ENCODE data around the gene EFCAB9.

- RRBS = no CpG with 5 or more reads among the region's 2 CpGs
Observed at GRCh38 chr5:172053250-172053482, 46.7 kb upstream of the FBXW11 start.

DNA sequence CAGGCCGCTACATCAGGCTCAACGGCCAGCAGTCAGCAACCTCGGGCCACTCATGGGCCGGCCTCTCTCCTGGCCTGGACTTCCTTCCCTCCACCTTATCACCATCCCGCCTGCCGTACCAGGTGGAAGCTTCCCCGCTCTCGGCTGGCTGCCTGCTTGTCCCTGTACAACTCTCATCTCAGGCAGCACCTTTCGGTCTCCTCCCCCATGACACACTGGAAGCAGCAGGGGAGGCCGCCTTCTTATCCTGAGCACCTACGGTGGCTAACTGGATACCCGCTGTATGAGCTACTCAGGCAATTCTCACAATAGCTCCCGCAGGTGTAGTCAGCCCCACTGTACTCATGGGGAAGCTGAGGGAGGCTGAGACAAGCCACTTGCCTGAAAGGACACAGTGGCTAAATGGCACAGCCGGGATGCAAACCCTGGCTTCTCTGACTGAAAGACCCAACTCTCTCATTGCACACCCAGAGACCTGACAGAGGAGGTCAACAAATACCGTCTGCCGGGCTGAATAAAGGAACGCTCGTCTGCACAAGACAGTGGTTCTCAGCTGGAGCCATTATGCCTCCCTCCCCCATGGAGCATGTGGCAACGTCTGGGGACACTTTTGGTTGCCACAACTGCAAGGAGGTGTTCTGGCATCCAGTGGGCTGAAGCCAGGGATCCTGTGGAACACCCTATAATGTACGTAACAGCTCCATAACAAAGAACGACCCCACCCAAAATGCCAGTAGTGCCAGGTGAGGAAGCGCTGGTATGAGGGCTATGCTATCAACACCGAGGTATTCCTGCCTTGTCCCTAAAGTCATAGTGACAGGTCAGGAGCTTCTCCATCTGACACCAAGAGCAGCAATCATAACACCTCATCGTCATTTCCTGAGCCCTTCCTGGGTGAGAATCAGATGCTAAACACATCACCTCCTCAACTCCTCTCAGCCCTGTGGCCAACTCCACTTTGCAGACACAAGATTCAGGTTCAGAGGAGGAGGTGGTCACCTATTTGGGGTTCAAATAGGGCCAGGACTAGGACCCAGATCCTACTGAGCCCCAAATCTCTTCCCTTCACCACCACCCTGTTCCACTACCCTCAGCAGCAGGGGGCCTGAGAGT lies 9.4 kb downstream of the STK10 start:
- RRBS = 31% methylated on average over 3 of the region's 24 CpGs

DNA sequence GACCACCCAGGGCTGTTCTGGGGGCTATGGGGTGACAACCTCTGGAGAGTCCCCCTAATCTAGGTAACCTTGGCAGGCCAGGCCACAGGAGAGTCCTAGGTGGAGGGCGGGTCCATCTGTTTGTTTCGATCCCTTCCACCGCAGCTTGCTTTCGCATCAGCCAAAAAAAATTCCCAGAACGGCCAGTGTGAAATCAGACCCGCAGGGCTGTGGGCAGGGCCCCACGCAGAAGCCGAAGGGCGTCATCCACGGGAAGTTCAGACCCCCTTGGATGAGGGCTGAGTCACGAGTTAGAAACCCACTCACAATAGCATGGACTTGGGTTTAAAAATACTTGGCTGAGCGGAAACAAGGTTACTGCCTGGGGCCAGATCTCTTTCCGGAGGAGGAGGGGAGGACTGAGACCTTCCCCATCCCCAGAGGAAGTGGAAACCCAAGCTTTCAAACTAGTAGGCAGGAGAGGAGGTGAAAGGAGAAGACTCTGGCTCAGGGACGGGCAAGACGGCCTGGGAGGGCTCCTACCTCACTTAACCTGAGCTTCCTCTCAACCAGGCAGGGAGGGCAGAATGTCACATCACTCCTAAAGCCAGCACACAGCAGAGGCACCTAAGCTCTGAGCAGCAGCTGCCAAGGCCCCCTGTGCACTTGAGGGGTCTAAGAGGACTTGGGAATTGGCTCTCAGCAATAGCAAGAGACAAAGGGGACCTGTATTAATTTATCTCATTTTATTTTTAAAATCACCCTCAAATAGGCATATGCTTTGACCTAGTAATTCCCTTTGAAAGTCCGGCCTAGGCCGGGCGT lies 8.4 kb downstream of the STK10 start:
- RRBS = no CpG with 5 or more reads among the region's 18 CpGs

DNA sequence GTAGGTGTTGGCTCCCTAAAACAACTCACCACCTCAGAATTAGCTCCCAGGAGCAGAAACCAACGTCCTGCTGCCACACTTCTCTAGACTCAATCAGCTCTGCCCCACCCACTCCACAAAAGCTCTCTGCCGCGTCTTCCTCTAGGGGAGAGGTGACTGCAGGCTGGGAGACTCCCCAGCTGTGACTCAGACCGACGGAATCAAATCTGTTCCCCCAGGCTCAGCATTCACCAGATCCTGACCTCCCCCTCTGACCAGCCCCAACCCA lies 1.0 kb downstream of the STK10 start:
- RRBS = no CpG with 5 or more reads among the region's 5 CpGs

DNA sequence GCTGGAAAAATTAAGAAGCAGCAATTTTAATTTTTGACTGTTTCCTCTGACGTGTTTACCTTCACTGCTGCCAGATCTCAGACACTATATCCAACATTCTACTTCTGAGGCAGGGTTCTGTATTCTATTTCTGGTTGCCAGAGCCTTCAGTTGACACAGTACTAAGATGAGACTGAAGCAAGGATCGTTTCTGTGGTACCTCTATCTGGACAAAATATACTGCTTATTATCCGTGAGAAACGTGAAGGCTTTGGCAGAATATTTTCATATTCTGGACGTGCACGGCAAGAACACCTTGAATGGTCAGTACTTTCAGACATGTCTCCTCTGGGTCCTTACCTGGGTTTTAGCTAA lies at the start of gene EFCAB9:
Gene EFCAB9 (plus strand): TSS at position 166 of the 354 bp plus-strand sequence.
- RRBS = no CpG with 5 or more reads among the region's 6 CpGs

DNA sequence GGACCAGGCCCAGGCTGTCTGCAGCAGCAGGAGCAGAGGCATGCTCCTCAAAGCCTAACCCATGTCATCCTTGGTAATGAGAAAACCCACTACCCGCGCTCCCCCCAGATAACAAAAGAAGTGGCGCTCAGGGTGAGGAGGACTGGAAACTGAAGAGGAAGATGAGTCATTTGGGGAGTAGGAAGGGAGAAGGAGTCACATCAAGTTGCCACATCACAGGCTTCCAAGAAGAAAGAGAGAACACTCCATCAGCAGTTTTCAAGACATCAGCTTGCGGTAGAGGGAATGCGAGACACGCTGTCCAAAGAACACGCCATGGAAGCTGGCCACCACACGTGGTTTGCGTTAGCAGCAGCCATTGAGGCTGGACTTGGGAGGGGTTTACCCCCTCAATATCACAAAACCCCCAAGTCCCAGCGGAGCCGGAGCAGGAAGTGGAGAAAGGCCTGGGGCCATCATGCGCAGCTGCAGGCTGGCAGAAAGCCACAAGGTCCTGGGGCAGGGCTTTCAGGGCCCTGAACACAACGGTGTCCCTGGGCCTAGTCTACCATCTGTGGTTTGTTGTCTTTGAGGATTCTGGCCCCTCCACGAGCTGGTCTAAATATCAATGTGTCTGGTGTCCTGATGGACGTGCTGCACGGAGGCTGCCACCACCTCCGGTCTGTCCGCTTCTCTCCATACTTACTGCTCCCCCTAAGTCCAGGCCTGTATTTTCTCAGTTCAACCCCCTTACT lies 41.4 kb downstream of the SH3PXD2B start:
- RRBS = no CpG with 5 or more reads among the region's 18 CpGs

GRCh38 chr5:172437323-172438076 lies 16.8 kb downstream of the SH3PXD2B start:
- RRBS = no CpG with 5 or more reads among the region's 14 CpGs

DNA sequence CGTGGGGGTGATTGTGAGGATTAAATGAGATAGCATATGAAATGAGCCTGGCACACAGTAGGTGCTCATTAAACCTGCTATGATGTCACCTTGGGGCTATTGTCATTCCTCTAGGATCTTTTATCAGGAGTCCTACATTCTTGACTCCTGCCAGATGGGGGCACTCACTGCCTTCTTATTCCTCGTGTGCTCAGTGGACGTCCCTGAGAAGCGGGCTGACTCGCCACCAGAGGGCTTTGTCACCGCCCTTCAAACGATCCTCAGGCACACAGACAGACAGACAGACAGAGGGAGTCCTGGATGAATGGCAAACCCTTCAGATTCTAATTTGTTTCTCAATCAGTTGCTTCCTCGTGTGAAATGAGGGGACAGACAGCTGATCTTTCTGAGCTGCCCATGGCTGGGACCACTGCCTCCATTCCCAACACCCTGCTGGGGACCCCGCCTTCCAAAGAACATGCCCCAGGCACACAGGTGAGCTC lies 24.7 kb upstream of the SH3PXD2B start:
- RRBS = no CpG with 5 or more reads among the region's 9 CpGs

DNA sequence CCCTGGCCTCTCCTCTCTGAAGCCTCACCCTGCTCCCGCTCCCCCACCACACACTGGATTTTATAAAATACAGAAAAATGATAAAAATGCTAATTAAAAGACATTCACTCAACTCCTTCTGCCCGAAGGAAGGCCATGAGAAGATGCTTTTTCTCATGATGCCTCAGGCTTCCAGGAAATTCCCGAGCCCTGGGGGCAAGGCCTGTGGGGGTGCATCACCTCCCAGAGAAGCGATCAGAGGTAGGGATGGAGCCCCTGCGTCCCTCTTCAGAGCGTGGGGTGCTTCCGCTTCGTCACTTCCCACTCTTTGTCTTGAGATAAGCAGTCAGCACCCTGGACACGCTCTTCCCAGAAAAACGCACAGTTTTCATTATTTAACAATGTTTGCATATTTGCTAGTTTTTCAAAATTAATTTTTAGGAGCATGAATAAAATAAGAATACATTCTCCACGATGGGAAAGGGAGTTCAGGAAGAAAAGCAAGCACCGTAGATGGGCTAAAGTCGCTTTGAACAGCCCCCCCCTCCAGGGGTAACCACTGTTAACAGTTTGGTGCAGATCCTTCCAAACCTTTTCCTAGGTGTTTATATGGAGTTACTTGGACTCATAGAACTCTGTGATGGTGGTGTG lies 33.4 kb upstream of the SH3PXD2B start:
- RRBS = no CpG with 5 or more reads among the region's 13 CpGs

- RRBS = no CpG with 5 or more reads among the region's 9 CpGs
Observed at GRCh38 chr5:172643341-172643969, 2.4 kb downstream of the NEURL1B start.

- RRBS = no CpG with 5 or more reads among the region's 11 CpGs
Observed at GRCh38 chr5:172721867-172722393, 49.1 kb downstream of the DUSP1 start.

DNA sequence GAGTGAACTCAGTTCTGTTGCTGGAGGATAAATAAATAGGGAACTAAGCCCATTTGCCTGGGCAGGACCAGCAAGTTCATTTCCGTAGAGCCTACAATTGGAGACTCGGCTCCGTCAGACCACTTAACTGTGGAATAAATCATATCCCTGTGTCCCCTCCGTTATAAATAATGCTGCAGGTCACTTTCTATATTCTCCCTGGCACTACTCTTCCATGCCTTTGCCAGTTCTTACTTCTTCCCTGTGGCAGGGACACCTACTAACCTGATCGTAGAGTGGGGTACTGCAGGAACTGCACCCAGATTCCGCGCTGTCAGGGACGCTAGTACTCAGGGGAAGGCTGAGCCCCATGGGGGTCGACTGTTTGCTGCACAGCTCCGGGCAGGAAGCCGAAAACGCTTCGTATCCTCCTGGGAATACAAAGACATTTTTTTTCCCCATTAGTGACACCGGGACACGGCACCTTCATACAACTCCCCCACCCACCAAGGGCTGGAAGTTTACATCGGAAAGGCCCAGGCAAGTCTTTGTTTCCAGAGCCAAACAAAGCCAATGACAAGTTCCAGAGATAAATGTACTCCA lies 1.0 kb downstream of the DUSP1 start:
- RRBS = 27% methylated on average over 1 of the region's 16 CpGs

DNA sequence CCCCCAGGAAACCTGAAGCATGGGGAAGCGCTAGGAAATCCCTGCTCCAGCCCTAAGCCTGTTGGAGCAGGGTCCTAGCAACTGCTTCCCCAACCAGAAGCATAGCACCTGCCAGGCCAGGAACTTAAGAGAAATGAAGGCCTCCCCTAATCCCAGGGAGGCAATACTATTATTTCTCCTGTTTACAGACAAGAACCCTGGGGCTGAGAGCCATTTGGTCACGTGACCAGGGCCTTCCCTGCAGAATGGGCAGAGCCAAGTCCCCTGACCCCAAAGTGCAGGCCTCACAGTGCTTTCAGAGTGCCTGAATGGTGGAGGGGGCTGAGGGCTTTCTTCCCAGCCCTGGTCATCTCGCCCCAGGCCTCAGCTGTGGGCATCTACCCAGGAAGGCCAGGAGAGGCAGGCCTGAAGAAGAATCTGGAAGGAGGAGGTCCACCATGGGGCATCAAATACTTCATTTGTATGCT lies 18.7 kb upstream of the DUSP1 start:
- RRBS = no CpG with 5 or more reads among the region's 3 CpGs

- RRBS = no CpG with 5 or more reads among the region's 5 CpGs
Observed at GRCh38 chr5:172797748-172798278, 26.8 kb upstream of the DUSP1 start.

GRCh38 chr5:172840016-172840726 lies 6.1 kb downstream of the ERGIC1 start:
- RRBS = no CpG with 5 or more reads among the region's 17 CpGs

DNA sequence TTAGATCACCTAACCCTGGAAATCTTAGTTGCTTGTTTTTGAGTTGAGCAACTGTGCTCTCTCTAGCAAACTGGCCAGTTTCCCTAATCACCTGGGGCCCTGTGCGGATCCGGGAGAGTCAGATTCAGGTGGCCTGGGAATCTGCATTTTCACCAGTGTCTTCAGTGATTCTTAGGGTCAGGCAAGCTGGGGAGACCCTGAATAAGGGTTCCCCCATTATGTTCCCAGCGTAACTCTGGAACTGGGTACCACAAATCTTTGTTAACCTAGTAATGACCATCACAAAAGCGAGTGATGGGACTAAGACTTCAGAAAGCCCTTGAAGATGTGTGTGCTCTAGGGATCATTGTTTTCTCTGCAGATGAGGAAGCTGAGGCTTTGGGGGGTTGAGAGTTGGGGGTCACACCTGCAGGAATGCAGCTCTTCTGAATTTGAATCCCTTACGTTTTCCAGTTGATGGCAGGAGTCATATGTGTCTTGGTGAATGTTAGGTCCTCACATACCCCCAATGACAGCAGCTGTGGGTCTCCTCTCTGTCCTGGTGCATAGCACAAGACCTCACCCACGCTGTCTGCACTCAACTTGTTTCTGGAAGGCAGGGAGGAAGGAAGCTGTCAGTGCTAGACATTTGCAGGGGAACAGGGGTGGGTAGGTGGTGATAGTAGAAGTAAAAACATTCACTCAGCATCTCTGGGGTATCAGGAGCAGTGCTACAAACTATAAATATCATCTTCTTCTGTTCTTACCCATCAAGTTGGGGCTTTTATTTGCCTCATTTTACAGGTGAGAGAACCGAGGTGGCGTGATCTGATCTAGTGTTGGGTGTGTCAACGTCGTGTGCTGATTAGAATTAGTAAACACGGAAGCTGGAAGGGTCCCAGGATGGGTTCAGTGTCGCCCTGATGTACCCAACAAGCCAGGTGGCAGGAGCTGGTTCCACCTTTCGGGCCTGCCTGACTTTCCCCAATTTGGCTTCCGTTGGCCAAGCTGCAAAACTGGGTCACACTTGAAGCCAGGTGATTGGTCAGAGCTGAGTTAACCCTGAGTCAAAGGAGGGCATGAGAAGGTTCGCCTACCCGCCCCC lies 15.5 kb downstream of the ERGIC1 start:
- RRBS = no CpG with 5 or more reads among the region's 16 CpGs

GRCh38 chr5:172855444-172856468 lies 21.7 kb downstream of the ERGIC1 start:
- RRBS = no CpG with 5 or more reads among the region's 20 CpGs

DNA sequence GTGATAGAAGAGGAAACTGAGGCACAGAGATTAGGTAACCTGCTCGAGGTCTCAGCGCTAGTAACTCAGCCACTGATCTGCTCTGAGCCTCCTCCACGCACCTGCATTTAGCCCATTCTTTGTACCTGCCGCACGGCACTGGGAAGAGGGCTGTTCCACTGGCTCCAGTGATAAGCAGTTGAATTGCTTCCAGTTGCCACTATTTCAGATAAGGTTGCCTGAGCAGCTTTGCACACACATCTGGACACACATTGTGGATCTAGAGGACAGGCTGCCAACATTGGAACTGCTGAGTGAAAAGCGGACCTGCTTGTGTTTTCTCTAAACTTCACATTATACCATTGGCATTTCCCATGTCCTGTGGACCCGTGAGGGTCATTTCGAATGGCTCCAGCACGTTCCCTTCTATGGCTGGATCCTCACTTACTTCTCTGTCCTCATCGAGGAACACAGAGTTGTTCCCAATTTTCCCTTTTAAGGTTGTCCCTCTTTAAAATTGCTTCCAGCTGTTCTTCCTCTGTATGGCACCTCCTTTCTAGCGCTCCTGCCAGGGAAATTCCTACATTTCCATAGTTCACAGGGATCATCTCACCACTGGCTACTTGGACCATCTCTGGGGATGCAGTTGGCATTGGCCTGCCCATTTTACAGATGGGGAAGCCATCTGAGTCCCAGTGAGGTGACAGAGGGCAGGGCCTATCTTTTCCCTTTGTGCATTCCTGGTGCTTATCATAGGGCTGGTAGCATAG lies 45.9 kb upstream of the RPL26L1 start:
- RRBS = no CpG with 5 or more reads among the region's 11 CpGs

DNA sequence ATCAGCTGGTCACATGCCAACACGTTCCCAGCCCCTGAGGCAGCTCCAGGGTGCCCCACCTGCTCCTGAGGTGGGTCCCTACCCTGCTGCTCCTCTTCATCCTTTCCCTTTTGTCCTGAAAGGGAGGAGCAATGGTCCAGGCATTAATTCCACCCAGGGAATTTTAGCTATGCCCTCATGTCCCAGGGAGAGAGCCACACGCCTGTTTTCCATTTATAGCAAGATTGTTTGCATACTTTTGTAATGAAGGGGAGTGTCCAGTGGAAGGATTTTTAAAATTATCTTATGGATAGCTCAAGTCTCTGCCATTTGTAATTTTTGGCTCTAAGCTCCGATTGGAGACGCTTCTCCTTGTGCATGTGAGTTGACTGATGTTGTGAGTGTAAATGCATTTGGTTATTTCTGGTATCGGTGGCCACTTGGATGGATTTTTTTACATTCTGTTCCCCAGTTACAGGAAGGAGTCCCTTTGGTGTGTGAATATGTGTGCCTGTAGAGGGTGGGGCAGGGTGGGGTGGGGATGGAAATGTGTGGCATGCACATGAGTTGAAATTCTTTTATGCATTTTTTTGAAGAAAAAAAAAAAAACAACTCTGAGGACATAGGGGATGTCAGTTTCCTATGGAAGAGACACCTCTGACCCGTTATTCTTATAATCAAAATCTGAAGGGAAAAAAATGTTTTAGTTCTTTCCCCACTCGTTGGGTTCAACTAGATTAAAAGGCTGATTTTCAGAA lies 7.1 kb upstream of the RPL26L1 start:
- RRBS = no CpG with 5 or more reads among the region's 7 CpGs

GRCh38 chr5:173090563-173091301 lies 34.6 kb downstream of the CREBRF start:
- RRBS = no CpG with 5 or more reads among the region's 6 CpGs

Data from Jurkat, Clone E6-1 (cell line).